Metastatic Breast Carcinoma in the Brain (tissue), 10 donors: Measurements from ENCODE around the gene CAPN7.

DNA sequence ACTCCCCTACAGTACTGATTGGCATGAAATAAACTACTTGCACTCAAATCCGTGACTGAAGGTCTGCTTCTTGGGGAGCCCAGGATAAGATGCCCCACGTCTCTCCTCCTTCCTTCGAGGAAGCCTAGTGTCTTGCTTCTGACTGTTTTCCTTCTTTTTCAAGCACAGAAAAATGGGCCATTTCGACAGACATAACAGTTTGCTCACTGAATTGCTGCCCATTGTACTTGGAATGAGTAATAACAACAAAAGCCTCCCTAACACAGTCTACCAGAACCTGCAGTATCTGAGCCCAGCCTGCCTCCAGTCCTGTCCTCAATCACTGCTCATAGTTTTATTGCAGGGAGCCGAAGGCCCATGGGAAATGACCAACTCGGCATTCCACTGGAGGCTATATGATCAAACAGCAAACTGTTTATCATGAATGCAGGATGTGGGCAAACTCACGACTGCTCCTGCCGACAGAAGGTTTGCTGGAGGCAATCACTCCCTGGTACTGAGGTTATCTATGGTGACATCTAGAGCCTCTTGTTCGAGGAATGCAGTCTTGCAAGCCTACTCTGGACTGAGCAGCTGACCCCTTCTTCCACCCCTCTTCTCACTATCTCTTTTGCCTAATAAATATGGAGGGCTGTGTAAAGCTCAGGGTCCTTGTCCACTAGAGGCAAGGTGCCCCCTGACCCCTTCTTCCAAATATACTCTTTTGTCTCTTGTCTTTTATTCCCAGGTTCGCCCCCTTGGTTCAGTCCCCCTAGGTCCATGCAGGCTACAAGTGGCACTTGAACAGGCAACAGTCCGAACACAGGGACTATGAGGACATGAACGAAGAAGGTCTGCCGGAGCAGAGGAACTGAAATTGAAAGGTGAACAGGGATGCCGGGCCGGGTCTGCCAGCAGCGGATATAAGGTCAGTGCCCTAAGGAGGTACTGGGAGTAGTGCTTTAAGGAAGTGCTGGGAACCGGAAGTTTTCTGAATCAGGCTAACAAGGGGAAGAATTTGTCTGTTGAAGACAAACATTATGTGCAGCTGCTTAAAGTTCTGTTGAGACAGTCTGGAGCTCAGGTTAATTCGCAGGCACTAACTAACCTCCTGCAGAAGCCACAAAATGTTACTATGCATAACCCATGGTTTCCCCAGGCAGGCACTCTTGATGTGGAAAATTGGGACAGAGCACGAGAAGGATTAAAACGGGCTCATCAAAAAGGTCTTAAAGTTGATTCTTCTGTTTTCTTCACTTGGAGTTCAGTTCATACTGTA lies 46.5 kb downstream of the LSM3 start:
- PRO-cap, 10 experiments = no peak in any of the 10 experiments

- PRO-cap, 10 experiments = peak in 1 of 10 experiments; most common minus-strand start chr3:14377810 (in 1)
Observed at GRCh38 chr3:14377653-14378156, 24.7 kb upstream of the SLC6A6 start.

- PRO-cap, 10 experiments = no peak in any of the 10 experiments
Observed at GRCh38 chr3:14415265-14415856, 13.0 kb downstream of the SLC6A6 start.

DNA sequence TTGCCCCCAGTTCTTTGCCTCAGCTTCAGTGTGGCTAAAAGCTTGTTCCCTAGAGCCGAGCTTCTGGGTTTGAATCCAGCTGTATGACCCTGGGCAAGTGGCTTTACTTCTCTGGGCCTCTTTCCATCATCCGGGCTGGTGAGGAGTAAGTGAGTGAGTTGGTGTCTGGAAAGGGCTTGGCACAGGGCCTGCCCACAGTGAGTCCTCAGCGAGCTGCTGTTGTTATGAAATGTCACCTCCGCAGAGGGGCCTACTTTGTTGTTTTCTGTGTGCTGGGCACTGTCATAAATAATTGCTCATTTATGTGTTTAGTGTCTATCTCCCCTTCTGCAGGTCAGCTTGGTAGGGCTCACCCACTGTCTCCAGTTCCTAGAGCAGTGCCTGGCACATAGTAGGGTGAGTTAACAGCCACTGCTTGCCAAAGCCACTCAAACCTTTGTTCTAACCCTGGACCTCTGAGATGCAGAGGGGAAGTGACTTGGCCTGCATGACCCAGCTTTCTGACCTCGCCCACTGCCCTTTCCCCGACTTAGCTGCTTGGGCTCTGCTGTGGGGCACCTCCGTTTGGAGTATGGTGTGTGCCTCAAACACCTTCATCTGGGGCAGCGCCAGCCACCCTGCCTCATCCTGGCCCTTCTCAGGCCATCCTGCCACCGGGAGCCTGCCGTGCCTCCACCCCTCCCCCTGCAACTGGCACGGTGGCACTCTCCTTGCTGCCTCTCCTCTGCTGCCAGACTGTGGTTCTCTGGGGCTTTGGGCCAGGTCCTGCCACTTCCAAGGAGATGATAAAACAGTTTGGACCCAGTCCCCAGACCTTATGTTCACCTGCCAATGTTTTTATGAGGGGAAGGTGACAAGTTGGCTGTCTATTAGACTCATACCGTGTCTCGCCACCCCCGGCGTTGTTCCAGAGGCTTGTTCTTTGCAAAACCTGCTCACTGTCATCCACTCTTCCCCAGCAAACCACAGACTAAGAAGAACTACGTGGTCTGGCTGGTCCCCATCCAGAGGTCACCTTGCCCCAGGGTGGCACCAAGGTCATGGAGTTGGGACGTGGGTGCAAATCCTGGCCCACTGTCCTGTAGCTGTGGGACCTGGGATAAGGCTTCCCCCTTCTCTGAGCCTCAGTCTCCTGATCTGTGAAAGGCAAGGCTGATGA lies 32.1 kb downstream of the SLC6A6 start:
- PRO-cap, 10 experiments = peak in 1 of 10 experiments; most common minus-strand start position 747 of the sequence (in 1)

GRCh38 chr3:14441598-14442049 lies 39.2 kb downstream of the SLC6A6 start:
- PRO-cap, 10 experiments = no peak in any of the 10 experiments

GRCh38 chr3:14452652-14453429 lies 50.4 kb downstream of the SLC6A6 start:
- PRO-cap, 10 experiments = peak in 4 of 10 experiments; most common plus-strand start chr3:14453032 (in 2); most common minus-strand start chr3:14452943 (in 4)

DNA sequence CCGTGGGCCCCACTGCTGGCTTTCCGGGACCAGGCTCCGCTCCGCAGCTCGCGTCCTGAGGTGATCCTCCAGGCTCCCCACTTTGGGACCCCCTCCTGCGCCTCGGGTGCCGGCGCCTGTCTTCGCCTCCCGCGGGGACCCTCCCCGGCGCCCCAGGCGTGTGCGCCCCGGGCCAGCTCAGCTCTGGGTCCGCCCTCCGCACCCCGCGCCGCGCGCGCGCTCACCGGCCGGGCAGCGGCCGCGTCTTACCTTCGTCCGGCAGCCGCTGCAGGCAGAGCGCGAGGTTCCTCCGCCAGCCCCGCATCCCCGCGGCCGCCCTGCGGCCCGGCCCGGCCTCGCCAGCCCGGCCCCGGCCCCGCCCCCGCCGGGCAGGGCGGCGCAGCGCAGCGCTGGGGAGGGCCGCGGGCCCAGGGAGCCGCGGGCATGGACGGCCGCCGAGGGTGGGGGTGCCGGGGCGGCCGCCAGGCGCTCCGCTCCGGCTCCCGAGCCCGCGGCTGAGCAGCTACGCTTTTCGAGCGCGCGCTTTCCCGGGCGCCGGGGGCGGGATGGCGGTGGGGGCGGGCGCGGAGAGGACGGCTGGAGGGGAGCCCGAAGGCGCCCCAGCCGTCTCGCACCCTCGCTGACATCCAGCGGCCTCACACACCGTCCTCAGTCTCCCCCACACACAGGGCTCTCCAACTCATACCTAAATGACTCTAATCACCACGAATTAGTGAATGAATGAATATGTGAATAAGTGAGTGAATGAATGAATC lies 48.7 kb upstream of the CCDC174 start:
- PRO-cap, 10 experiments = peak in 1 of 10 experiments; most common minus-strand start position 340 of the sequence (in 1)

- PRO-cap, 10 experiments = no peak in any of the 10 experiments
Observed at GRCh38 chr3:14900987-14901868, 46.2 kb upstream of the NR2C2 start.

DNA sequence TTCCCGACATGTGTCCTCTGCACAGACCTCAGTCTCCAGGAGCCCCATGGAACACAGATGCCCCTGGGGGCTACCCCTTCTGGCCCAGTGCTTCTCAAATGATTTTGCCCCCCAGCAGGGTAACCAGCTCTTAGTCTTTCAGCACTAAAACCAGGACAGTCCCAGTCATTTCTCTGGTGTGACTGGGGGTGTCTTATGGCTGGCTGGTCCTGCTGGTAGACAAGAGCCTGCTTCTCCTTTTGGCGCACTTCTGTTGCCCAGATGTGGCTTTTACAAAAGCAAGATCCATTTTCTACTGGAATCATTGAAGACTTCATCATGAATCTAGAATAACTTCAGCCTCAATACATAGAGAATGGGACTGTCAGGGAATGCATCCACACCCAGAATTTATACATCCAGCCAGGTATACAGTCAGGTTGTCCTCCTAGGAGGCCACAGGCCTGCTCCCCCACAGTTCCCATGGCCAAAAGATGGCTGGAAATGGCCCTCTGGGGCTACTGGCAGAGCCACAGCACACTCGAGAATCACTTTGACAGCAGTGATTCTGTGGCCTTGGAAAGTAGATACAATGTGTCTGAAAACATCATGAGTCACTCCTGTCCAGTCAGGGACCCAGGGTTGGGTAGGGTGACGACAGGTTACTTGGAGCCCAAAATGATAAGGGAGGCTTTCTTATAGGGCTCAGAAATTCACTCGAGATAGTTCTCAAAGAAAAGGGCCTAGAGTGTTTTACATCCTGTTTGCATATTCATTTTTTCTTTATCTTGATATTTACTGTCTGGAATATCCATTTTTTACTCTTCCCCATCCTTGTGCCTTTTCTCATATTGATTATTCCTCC lies 24.5 kb downstream of the MRPS25 start:
- PRO-cap, 10 experiments = no peak in any of the 10 experiments

- PRO-cap, 10 experiments = no peak in any of the 10 experiments
Observed at GRCh38 chr3:15102019-15102675, 3.2 kb upstream of the RBSN start.

DNA sequence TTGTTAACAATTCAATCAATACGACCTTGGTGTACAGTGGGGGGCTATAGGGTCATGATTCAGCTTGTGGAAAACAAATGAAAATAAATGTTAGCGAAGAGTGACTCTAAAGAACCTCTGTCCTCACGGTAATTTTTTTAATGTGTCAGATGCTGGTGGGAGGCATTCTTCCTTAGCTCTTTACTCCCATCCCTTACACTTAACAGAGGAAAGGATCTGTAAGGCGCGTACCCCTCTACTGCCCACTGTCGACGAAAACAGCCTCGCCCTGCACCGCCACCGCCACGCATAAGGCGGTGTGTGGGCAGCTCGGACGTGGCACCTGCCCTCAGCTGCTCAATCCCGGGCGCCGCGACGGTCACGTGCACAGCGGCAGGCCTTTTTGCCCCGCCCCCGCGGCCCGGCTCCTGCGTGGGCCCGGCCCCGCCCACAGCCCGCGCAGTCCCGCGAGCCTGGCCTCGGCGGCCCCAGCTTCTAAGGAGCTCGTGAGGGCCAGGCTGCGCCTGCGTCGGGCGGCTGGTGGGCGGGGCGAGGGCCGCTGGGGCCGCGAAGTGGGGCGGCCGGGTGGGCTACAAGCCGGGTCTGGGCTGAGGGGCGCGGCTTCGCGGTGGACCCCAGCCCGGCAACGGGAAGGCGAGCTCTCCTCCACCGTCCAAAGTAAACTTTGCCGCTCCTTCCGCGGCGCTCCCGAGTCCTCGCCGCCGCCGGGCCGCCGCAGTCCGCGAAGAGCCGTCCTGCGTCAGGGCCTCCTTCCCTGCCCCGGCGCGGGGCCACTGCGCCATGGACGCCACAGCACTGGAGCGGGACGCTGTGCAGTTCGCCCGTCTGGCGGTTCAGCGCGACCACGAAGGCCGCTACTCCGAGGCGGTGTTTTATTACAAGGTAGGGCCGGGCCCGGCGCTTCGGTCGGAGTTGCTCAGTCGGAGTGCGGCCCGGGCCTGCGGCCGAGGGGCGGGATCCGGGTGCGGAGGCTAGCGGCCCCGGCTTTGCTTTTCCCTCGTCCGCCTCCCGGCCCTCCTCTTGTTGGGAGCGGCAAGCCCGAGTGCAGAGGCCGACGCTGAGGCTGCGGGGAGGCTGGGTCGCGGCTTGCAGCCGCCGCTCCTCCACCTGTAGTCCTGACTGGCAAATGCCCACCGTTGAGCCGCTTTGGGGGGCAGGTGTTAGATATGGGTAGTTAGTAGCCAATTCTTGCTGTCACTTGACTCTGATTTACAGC lies at the start of gene CAPN7:
Gene CAPN7, plus strand, starts transcription at position 531 of the 1,216 bp plus-strand sequence.
- PRO-cap, 10 experiments = peak in 10 of 10 experiments; most common plus-strand start position 717 of the sequence (in 7); most common minus-strand start position 290 of the sequence (in 7)

DNA sequence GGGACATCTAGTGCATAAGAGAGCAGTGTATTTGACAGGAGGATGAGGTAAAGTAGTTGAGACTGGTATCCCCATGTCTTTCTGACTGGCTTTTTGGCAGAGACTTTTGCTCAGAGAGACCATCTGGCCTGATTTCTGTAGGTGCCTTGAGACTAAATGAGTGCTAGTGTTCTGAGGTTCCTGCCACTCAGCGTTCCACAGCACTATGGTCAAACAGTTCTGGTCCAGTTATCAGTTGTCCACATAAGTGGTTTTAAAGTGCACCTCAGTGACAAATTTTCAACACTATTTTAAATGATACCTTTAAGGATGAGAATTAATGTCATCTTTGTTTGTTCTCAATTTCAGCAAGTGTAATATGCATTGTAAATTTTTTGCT lies 12.0 kb downstream of the CAPN7 start:
- PRO-cap, 10 experiments = no peak in any of the 10 experiments

- PRO-cap, 10 experiments = no peak in any of the 10 experiments
Observed at GRCh38 chr3:15255099-15256111, 49.4 kb downstream of the CAPN7 start.

- PRO-cap, 10 experiments = peak in 1 of 10 experiments; most common plus-strand start chr3:15361016 (in 1); most common minus-strand start chr3:15360727 (in 1)
Observed at GRCh38 chr3:15360625-15361265, 28.4 kb upstream of the SH3BP5 start.

- PRO-cap, 10 experiments = no peak in any of the 10 experiments
Observed at GRCh38 chr3:15524093-15524512, 2.6 kb upstream of the COLQ start.

DNA sequence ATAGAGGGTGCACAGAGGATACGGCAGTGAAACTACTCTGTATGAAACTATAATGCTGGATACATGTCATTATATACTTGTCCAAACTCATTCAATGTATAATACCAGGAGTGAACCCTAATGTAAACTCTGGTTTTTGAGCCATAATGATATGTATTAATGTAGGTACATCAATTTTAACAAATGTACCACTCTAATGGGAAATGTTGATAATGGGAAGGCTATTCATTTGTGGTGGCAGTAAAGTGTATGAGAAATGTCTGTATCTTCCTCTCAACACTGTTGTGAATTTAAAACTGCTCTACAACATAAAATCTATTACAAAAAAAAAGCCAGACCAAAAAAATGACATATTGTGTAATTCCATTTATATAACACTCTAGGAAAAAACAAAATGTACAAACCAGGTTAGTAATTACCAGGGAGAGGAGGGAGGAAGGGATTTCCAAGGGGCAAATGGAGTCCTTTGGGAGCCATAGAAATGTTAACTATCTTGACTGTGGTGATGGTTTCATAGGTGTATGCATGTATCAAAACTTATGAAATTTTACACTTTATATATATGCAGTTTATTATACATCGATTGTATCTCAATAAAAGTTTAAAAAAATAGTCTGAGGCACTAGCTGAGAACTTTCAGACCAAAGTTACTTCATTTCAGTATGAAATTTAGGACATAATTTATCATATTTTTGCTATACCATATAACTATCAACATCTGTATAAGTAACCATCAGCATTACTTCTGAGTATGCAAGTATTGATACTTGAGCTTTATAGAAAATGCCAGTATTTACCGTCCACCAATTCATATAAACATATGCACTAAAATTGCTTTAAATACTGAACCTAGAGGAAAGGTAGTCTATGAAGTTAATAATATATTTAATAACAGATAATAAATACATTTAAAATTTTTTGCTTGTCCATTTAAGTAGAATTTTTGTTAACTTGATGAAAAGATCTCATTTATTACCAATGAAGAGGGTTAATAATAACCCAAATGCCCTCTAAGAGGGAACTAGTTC lies 11.4 kb downstream of the ANKRD28 start:
- PRO-cap, 10 experiments = no peak in any of the 10 experiments

GRCh38 chr3:15795677-15796280 lies 2.0 kb downstream of the ANKRD28 start:
- PRO-cap, 10 experiments = no peak in any of the 10 experiments

DNA sequence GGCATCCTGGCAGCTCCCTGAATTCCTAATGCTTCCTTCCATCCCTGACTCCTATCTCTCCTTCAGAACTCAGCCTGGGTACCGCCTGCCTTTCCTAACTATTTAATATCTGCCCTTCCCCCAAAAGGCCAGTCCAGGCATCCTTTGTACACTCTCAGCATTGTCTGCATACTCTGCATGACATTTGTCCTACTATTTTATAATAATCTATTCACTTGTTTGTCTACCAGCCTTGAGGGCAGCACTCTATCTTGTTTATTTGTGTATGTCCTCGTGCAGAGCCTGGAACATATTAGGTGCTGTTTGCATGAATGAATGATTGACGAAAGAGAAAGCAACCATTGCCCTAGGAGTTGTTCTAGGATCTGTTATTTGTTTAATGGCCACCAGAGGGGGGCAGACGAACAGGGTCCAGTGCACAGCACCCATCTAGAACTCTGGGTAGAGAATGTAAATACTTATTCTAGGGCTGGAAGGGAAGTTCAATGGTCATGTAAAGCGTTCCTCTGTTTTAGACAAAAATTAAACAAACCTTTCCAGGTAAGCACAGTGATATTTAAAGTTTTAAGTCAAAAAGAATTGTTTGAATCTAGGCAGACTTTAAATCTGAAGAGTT lies 125.9 kb upstream of the GALNT15 start:
- PRO-cap, 10 experiments = peak in 2 of 10 experiments; most common plus-strand start position 461 of the sequence (in 2)

GRCh38 chr3:16063515-16064085 lies 110.9 kb upstream of the GALNT15 start:
- PRO-cap, 10 experiments = no peak in any of the 10 experiments

- PRO-cap, 10 experiments = peak in 1 of 10 experiments; most common plus-strand start chr3:16175720 (in 1)
Observed at GRCh38 chr3:16175561-16175875, 1.0 kb downstream of the GALNT15 start.